A375 (cell line): ENCODE measurements around a stretch of chr2.

DNA sequence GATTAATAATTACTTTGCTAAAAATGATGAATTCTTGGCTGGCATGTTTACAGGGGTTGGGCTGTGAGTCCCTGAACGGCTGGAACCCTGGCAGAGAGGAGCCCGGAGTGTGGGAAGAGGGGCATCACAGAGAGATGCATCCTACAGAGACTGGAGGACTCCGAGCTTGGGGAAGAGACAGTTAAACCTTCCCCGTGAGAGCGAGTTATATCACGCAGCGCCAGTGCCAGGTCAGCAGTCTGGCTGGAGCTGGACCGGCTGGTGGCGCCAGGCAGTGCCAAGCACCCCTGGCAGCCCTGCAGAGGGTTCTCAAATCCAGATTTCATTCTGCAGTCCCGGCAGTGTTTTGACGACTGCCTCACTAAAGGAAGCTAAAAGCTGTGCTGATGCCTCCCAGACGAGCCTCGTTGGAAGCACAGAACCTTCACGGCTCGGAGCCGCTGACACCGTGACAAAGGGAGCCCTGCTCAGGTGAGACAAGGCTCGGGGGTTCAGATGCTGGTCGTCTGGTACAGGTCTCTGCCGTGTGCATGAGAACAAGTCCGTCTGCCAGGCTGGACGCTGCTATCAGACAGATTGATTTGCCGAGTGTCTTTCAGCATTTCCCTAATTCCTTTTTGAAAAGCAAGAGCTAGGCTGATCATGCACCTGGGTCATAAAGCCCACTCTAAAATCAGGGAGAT is 240.4 kb downstream of the SOX11 start:
- RAMPAGE, long total RNA, result no peak

DNA sequence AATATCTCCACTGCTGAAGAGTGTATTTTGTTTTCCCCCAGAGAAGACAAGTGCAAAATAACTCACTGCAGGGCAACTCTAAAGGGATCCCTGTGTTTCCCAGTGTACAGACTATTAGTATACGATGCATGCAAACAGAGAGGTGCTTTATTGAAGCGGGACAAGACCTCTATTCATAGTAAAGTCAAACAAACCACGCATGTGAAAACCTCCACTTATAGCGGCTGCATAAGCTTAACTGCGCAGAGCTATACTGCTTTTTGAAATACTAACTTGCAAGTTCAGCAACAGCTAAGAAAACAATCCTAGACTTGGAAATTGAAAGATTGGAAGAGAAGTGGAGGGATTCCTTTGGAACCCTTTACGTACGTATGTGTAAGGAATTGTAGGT is 15.6 kb downstream of the RNF144A start:
- RAMPAGE, long total RNA, result no peak

DNA sequence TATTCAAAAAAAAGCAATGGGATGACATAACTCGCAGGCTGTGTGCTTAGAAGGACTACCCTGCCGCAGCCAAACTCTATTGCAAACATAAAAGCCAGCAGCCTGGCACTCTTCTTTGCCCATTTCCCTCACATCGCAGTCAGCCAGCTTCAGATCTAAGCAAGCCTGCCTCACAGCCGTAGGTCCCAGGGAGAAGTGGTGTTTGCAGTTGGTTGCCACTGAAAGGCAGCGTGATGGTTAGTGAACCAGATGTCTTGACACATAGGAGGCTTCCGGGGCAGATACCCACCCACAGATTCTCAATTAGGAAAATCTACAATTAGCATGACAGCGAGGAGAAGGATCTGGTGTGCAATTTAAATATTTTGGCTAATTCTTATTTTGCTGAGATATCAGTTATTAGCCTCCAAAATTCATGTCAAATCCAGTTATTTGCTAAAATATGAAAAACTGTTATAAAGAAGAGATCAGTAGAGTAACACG is 655.3 kb downstream of the RNF144A start:
- RAMPAGE, long total RNA, result no peak

GRCh38 chr2:8337265-8337529 is 344.7 kb upstream of the ID2 start:
- RAMPAGE, long total RNA, result no peak

DNA sequence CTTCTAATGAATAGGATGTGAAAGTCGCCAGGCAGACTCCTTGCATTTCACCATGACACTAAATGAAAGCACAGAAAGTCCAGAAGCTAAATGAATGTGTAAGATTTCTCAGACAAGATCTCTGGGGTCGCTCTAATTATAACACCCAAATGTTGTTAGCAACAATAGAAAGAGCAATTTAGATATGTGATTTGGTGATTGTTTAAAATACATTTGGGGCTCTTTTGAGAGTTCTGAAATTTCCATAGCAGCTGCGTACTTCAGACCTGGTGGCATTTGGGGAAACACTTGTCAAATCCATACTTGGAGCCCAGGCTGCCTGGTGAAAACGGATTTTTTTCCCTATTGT is 272.7 kb upstream of the ID2 start:
- RAMPAGE, long total RNA, result no peak

DNA sequence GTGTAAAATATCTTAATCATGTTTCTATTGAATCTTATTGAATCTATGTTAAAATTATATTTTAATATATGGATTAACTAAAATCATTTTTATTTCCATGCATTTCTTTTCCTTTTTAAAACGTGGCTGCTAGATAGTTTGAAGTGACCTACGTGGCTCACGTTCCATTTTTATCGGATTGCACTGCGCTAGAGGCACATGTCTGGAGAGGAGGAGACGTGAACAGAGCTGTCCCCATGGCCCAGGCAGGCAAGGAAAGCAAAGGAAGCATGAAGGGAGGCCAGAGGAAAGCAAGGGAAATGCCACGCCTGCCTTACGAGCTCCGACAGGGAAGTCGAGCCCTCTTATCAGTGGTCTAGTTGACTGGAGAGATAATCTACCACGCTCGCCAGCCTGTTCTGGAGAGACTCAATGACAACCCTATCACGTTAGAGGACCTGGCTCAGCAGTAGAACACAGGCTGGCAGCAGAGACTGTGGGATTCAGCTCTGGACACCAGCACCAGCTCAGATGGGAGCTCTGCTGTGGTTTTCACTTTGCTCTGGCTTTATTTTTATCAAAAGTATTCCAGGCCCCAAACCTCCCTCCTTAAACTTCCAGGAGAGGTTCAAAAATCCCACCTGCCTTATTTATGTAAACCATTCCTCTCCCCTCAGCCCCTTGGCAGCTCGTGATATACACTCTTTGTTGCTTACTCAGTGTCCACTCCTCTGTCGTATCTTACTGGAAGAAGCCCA is 202.5 kb upstream of the ID2 start:
- RAMPAGE, long total RNA, result no peak

- RAMPAGE, long total RNA, result no peak
Measured at GRCh38 chr2:8539804-8540523, 141.9 kb upstream of the ID2 start.

- RAMPAGE, long total RNA, result no peak
Measured at GRCh38 chr2:8573026-8574232, 108.4 kb upstream of the ID2 start.

- RAMPAGE, long total RNA, result no peak
Measured at GRCh38 chr2:8645052-8645446, 36.8 kb upstream of the ID2 start.

GRCh38 chr2:8732799-8733468 is 51.1 kb downstream of the ID2 start:
- RAMPAGE, long total RNA, result no peak

- RAMPAGE, long total RNA, result no peak
Measured at GRCh38 chr2:8802697-8803187, 34.7 kb downstream of the KIDINS220 start.

DNA sequence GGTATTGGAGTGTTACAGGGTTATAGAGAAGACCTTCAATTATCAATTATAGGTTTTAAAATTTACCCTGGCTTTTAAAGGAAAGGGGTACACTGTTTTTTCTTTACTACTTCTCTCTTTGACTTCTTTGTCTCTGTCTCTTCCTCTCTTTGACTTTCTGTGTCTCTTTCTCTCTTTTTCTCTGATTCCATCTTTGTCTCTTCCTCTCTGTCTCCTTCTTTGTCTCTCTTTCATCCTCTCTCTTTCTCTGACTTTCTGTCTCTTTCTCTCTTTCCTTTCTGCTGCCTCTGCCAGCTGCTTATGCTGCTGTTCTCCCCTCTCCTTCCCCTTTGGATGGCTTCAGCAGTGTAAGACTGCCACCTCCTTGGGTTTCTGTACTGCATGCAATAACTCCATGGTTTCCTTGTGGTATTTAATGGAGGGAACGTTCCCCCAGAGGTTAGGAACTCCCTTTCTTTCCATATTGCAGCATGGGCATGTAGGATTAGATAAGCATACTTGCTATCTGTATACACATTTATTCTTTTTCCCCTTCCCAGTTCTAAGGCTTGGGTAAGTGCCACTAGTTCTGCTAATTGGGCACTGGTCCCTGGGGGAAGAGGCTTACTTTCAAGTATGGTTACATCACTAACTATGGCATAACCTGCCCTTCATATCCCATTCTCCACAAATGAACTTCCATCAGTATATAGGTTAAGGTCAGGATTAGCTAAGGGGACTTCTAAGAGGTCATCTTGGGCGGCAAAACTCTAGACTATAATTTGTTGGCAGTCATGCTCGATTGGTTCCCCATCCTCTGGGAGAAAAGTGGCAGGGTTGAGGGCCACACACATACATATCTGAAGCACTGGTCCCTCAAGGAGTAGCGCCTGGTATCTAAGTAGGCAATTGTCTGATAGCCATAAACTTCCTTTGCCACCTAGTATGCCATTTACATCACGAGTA is 59.9 kb upstream of the KIDINS220 start:
- RAMPAGE, long total RNA, result no peak

- RAMPAGE, long total RNA, result no peak
Measured at GRCh38 chr2:9070842-9071557, 67.5 kb upstream of the MBOAT2 start.

- RAMPAGE, long total RNA, result no peak
Measured at GRCh38 chr2:9235311-9235818, 28.8 kb downstream of the ASAP2 start.

DNA sequence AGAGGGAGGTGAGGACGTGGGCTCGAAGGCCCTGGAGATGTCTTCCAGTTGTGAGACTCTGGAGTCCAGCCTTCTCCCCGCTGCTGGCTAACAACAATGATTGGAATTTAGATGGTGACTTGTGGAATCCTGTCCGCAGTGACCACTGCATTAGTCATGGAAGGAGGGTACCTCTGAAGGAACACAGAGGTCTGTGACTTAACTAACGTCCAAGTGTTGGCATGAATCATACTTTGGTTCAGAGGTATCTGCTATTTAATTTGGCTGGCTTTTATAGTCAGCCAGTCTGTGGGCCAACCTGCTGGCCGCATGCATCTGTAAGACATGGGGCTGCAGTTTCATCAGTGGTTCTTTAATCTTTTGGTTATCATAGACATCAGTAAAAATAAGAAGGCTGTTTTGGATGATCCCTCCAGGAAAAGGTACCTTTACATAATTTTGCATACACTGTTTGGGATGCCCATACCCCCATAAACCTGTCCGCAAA is 81.1 kb downstream of the ASAP2 start:
- RAMPAGE, long total RNA, result no peak

- RAMPAGE, long total RNA, result no peak
Measured at GRCh38 chr2:9298211-9299077, 91.8 kb downstream of the ASAP2 start.

DNA sequence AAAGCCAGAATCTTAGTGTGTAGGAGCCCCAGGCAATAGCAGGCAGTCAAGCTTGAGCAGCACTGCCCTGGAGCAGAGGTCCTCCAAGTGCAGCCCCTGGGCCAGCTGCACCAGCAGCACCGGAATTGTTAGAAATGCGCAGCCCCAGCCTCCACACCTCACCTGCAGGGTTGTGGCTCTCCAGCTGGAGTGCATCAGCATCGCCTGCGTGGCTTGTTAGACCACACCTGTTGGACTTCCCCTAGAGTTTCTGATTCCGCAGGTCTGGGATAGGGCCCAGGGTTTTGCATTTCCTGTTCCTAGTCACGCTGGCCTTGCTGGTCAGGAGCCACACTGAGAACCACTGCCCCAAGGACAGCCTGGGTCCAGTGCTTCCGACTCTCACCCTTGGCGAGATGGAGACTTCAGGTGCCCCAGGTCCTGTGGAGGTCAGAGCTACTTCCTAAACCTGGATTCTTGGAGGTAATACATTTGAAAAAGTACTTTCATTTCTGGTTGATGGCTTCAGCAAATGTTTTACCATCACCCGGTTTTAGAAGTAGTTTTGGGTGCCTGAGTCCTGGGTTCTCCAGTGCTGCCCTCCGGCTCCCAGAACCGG is 100.4 kb downstream of the ASAP2 start:
- RAMPAGE, long total RNA, result no peak

DNA sequence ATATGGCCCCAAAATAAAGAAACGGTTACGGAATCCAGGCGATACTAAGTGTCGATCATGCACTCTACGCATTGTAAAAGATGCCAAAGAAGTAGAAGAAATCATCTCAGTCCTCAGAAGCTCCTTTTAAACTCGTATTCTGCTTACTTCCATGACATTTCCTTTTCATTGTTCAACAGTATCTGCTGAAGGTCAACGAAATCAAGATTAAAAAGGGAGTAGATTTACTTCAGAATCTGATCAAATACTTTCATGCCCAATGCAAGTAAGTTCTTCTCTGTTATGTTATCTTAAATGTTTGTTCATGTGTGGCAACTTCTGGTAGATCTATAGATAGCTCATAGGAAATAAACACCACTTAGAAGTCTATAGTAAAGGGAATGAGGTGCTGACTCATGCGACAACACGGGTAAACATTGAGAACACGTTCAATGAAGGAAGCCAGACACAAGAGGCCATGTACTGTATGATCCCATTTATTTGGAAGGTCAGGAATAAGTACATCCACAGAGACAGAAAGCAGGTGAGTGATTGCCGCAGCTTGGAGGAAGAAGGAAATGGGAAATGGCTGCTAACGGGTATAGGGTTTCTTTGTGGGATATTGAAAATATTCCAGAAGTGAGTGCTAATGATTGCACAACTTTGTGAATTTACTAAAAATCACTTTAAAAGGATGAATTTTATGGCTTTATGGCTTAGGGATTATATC is 95.5 kb downstream of the ITGB1BP1 start:
- RAMPAGE, long total RNA, result no peak

GRCh38 chr2:9483365-9483855 is 9.1 kb downstream of the IAH1 start:
- RAMPAGE, long total RNA, result no peak

DNA sequence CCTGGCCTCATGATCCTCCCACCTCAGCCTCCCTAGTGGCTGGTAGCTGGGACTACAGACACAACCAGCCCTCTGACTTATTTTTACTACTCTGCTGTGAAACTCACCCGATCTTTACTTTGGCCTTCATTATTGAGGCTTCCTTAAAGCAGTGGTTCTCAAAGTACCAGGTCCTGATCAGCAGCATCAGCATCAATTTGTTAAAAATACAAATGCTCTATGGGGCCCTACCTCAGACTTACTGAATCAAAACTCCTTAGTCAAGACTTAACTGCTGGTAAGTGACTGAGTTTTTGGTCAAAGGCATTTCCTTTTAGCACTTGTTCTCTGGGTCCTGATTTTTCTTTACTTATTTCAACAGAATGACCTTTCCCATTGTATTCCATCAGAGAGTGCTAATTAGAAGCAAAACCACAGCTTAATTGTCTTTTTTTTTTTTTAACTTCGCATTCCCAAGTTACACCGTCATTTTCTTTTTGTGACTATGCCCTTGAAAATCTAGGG is 18.4 kb upstream of the ADAM17 start:
- RAMPAGE, long total RNA, result no peak